ENCODE results near the genes RPL35A and LMLN.

- RRBS: no CpG with 5 or more reads among the region's 27 CpGs
Measured at GRCh38 chr3:197520434-197521521, 35.0 kb downstream of the BDH1 start.

- RRBS: no CpG with 5 or more reads among the region's 8 CpGs
Measured at GRCh38 chr3:197540800-197541461, 14.8 kb downstream of the BDH1 start.

- RRBS: no CpG with 5 or more reads among the region's 9 CpGs
Measured at GRCh38 chr3:197541849-197542370, 13.9 kb downstream of the BDH1 start.

DNA sequence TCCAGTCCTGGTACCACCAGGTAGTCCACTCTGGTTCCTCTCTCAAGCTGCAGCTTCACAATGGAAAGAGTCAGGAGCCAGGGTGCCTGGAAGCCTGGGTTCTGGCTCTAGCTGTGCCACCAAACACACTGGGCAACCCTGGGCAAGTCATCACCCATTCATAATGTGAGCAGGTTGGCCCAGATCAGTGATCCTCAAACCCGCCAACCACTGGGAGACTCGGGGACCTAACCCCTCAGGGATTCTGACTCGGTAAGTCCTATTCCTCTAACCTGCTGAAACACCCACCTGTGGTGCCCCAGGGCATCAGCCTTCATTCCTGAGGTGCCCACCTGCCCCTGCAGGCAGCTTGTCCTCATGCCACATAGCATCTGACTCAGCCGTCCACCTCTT is 9.2 kb downstream of the BDH1 start:
- RRBS: no CpG with 5 or more reads among the region's 4 CpGs

- RRBS: no CpG with 5 or more reads among the region's 10 CpGs
Measured at GRCh38 chr3:197613167-197614174, 57.7 kb upstream of the BDH1 start.

- RRBS: no CpG with 5 or more reads among the region's 5 CpGs
Measured at GRCh38 chr3:197789395-197789845, 1.6 kb upstream of the LRCH3 start.

DNA sequence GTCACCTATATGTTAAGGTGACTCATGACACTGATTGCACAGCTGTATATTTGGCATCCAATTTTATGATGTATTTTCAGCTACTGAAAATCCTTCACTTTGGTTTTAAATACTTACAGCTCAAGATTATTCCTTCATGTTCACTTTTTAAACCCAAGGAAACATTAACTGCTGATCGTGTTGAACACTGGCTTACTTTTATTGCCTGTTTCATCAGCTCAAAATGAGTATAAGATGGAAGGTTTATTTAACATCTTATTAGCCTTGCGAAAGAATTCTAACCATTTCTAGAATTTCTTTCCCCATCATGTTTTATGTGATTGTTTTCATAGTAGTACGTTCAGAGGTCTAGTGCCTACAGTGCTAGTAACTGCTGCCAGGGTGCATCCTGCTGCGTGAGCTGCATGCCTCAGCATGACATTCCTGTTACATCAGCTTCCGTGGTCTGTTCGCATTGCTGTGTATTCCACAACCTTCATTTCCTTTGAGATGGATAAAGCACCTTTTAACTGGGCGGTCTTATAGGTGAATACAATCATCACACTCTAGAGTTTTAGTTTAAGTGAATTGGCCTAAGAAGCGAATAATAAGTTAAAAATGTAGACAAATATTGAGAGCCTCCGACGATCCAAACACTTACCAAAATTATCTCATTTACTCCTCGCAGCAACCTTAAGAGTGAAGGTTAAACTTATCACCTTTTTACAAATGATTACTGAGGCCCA is 63.9 kb downstream of the LRCH3 start:
- RRBS: no CpG with 5 or more reads among the region's 11 CpGs

DNA sequence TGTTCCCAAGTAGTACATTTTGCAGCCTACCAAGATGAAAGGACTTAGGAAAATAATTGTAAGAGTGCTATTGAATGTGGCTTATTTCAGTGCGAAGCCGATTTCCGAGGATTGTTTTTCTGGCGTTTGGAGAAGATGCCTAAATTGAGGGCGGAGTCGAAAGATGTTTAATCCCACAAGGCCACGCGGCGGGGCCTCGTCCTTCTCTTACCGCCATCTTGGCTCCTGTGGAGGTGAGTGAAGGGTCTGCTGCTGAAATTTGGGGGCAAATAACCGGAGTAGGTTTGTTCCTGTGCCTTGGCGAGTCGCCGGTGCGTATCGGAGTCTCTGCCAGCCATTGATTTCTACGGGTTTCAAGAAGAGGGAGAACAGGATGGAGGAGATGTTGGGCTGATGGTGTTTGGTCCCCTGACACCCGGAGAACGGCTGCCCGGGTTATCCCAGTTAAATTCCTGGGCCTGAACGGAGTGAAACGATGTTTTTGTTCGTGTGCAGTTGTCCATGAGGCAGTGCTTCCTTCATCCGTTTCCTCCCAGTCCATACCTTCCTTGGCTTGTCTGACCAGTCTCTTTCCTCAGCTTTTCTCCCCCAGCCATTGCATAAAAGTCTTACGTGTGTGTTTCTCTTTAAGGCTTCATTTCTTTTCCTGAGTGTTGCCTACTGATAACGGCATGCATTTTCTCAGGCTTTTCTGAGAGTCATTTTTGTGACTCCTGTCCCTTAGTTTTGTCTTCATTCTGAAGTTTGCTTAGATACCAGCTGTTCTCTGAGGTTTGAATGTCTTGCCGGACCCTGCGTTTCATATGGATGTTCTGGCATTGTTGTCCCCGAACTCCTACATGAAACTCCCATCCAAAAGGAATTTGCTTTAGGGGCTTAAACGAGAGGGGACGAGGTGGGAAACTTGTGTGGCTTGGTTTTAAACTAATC is at the start of gene RPL35A:
Gene RPL35A (plus strand): TSS at position 202 of the 930 bp plus-strand sequence.
- RRBS: under 1% methylated on average over 7 of the region's 32 CpGs

DNA sequence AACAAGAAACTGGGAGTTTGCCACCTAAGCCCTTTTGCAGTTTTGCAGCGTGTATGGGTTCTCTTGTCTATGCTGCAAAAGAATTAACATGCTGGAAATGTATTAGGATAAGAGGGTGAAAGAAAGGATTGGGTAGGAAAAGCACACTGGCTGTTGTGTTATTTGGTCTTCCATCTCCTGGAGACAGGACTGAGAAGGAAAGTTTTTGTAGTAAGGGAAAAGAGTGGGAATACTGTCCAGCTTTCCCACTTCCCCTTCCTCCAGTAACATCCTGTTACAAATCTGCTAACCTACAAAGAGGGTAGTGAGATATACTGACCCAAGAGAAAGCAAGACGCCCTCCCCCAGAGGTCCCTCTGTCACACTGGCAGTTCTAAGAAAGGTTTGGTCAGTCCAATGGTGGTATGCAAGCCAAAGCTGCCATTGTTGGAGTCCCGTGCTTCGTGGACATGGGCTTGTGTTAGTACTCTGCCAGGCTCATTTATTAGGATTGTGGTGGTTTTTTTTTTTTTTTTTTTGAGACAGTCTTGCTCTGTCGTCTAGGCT is 2.8 kb downstream of the IQCG start:
- RRBS: no CpG with 5 or more reads among the region's 5 CpGs

- RRBS: 2% methylated on average over 28 of the region's 57 CpGs
Measured at GRCh38 chr3:197960144-197960988, at the start of gene LMLN. Gene LMLN, plus strand, starts transcription at chr3:197960217.

- RRBS: no CpG with 5 or more reads among the region's 10 CpGs
Measured at GRCh38 chr3:198153014-198153571, 193.1 kb downstream of the LMLN start.